ENCODE measurements around a stretch of chr3.

DNA sequence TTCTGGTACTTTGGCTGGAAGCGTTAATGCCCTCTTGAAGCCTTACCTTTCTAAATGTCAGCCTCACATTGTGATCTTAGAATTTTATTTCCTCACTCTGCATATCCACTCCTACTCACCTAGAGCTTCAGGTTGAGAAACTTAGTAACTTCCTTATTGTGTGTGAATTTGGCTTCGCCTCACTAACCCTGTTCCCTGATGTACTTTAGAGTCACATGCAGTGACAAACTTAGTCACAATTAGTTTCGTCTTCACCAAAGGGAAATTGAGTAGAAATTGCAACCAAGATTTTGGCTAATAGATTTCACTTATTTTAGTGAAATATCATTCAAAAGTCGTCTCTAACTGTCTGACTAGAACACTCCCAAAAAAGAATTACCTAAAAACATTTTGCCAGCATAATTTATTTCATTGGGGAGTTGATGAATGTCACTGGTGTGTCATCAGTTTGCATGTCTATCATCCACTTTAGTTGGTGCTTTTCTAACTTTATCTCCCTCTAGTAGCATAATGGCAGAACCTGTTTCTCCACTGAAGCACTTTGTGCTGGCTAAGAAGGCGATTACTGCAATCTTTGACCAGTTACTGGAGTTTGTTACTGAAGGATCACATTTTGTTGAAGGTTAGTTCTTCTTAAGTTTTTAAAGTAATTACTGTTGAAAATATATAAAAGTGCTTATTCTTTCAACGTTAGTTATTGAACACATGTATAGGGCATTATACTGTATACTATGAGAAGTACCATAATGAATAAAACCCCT is 1.0 kb downstream of the MFN1 start:
- RRBS, result no CpG with 5 or more reads among the region's 6 CpGs

DNA sequence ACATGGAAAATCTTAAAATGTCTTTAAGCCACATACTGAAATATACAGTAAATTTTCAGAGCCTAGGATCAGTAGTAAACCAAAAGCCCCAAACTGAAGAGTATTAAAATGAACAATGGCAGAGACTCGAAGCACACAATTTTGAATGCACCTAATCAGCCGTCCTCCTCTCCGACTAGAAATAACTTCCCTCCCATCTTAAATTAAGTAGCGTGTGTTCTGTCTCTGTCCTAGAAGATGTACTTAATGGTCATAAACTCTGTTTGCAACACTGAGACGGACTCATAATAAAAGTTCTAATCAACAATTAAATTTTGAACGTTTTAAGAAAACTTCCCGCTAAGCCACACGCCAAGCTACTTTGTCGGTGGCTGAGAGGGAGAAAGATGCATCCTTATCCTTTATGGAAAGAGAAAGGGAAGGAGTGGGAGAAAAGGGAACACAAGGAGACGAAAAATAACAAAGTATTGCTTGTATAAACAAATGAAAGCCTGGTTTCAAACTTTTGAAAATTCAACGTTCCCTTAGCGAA is 1.0 kb downstream of the GNB4 start:
- RRBS, result no CpG with 5 or more reads among the region's 12 CpGs

DNA sequence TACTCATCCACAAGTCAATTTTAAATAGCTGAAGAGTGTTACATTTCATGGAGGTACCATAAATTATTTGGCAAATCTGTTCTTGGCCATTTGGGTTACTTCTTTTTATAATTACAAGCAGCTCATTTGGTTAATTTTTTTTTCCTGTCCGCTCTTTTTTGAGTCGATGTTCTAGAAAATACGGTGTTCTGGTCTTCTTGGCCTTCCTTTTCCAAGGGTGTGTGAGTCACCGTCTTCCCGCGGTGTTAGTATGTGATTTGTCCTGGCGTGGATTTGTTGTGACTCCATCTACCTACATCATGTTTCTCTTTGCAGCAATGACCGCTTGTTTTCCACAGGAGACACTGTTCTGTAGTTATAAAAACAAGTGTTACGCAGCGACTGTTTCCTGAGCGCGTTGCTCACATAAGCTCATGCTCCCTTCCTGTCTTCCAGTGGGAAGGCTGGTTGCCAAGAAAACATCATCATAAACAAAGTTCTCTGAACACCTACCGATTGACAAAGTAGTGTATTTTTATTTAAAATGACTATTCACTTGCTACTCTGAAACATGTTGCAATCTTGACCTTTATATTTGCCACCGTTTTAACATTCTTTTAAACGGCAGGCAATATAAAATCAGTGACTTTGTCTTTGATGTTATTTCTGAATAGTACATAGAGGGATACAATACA is 18.9 kb downstream of the USP13 start:
- RRBS, result no CpG with 5 or more reads among the region's 15 CpGs

- RRBS, result no CpG with 5 or more reads among the region's 4 CpGs
These were observed 20.0 kb downstream of the USP13 start for GRCh38 chr3:179672749-179673354.

- RRBS, result no CpG with 5 or more reads among the region's 9 CpGs
These were observed 80.3 kb downstream of the PEX5L start for GRCh38 chr3:179956398-179956951.

GRCh38 chr3:180611394-180611946 is 9.5 kb downstream of the TTC14 start:
- RRBS, result no CpG with 5 or more reads among the region's 1 CpG

DNA sequence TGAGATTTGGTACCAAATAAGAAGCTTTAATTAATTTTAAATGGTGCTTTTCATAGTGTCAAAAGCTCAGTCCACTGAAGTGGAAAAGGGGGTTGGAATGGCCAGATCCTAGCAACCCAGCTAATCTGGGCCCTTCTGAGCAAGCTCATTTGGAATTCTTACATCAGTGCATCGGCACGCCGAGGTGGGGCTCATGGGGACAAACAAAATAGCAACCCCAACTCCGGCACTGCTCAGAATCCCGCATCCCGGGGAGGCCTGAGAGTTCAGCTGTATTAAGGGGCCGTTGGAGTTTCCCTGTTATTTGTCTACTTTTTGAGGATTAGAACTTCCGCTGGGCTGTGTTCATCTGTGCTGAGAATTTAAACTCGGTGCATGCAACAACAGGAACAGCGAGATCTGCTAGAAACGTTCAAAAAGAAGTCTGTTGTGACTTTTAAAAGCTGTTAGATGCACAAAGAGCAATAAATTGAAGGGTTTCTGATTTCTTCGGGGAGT is 526.5 kb downstream of the SOX2 start:
- RRBS, result no CpG with 5 or more reads among the region's 12 CpGs

DNA sequence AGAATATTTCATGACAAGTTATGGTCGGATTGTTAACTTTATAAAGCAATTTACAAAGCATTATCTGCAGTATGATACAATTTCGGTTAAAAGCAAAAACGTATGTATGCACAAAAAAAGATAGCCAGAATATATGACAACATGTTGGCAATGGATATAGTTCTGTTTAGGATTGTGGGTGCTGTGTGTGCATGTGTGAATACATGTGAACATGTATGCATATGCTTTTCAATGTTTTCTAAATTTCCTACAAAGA is 294.7 kb upstream of the ATP11B start:
- RRBS, result no CpG with 5 or more reads among the region's 3 CpGs

DNA sequence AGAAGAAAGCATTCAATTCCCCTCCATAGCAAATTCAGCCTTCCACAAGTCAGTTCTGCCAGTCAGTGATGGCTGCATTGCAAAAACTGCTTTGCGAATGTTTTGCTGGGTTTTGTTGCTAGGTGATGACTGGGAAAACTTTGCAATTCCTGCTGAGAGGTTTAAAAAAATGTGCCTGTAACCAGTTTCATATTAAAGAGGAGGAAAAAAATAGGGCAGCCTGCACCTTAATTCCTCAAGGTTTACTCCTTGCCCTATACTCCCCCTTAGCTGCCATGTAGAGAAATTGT is 225.6 kb upstream of the ATP11B start:
- RRBS, result no CpG with 5 or more reads among the region's 1 CpG

- RRBS, result no CpG with 5 or more reads among the region's 5 CpGs
These were observed 109.9 kb upstream of the ATP11B start for GRCh38 chr3:182683487-182683817.

GRCh38 chr3:182738704-182739561 is 54.4 kb upstream of the ATP11B start:
- RRBS, result no CpG with 5 or more reads among the region's 5 CpGs

GRCh38 chr3:182793104-182793275 is 314 bp upstream of the ATP11B start:
- RRBS, result 2% methylated on average over 3 of the region's 10 CpGs

DNA sequence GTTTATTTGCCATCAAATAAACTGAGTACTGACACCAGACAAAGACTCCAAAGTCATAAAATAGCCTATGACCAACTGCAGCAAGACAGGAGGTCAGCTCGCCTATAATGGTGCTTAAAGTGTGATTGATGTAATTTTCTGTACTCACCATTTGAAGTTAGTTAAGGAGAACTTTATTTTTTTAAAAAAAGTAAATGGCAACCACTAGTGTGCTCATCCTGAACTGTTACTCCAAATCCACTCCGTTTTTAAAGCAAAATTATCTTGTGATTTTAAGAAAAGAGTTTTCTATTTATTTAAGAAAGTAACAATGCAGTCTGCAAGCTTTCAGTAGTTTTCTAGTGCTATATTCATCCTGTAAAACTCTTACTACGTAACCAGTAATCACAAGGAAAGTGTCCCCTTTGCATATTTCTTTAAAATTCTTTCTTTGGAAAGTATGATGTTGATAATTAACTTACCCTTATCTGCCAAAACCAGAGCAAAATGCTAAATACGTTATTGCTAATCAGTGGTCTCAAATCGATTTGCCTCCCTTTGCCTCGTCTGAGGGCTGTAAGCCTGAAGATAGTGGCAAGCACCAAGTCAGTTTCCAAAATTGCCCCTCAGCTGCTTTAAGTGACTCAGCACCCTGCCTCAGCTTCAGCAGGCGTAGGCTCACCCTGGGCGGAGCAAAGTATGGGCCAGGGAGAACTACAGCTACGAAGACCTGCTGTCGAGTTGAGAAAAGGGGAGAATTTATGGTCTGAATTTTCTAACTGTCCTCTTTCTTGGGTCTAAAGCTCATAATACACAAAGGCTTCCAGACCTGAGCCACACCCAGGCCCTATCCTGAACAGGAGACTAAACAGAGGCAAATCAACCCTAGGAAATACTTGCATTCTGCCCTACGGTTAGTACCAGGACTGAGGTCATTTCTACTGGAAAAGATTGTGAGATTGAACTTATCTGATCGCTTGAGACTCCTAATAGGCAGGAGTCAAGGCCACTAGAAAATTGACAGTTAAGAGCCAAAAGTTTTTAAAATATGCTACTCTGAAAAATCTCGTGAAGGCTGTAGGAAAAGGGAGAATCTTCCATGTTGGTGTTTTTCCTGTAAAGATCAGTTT is 59.9 kb downstream of the DCUN1D1 start:
- RRBS, result no CpG with 5 or more reads among the region's 13 CpGs

- RRBS, result no CpG with 5 or more reads among the region's 5 CpGs
These were observed 54.8 kb downstream of the DCUN1D1 start for GRCh38 chr3:182925393-182926058.

GRCh38 chr3:183285691-183286638 is 32.9 kb downstream of the B3GNT5 start:
- RRBS, result 14% methylated on average over 7 of the region's 10 CpGs

DNA sequence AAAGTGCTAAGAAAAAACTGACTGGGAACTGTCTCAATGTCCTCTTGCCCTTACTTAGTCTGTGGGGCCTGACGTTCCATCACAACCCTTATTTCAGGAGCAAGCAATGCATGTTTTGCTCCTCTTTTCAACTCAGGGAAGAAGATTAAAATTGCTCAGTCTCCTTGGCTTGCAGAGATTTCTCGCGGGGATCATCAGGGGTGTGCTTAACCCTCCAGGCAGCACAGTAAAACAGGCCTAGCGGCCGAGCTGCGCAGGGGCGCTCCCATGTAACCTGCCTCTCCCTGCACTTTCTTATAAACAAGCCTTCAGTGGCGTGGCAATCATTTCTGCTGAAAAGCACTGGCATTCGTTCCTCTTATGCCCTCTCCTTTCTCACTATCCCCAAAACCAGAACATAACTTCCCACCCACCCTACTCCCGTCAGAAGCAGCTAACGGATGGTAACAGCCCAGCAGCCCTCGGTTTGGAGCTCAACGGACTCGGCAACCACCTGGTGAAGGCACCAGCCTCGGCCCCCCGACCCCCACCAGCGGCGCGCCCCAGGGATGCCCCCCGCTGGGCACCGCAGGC is 1.2 kb downstream of the MCF2L2 start:
- RRBS, result no CpG with 5 or more reads among the region's 21 CpGs

DNA sequence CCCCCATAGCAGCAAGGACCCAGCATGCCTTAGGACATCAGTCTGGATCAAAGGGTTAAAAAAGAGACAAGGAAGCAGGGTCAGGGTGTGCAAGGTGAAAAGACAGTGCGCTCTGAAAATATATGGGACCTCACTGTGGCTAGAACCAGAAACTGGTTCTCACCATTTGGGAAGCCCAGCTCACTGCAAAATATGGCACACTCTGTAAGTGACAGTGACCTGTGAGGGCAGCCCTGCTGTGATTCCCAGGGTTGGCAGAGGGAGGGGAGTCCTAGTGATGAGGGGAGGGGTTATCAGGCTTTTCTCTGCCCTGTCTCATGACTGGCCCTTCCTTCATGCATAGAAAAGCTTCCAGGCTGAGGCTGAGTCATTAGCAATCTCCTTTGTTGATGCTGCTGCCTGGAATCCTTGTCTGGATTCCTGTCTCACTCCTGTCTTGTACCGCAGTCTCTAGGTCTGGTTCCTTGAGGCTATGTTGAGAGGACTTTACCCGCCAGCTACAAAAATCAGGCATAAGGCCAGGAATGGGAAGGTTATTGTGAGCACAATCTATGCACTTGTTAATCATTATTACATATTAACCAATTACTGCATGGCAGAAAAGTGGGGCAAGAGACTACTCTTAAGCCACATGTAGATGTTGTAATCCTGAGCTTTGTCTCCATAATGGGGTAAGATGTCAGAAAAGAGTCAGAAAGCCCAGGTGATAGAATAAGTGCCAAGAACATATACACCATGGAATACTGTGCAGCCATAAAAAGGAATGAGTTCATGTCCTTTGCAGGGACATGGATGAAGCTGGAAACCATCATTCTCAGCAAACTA is 7.2 kb downstream of the KLHL6 start:
- RRBS, result no CpG with 5 or more reads among the region's 3 CpGs

- RRBS, result no CpG with 5 or more reads among the region's 8 CpGs
These were observed 1.8 kb downstream of the KLHL24 start for GRCh38 chr3:183637245-183637629.

DNA sequence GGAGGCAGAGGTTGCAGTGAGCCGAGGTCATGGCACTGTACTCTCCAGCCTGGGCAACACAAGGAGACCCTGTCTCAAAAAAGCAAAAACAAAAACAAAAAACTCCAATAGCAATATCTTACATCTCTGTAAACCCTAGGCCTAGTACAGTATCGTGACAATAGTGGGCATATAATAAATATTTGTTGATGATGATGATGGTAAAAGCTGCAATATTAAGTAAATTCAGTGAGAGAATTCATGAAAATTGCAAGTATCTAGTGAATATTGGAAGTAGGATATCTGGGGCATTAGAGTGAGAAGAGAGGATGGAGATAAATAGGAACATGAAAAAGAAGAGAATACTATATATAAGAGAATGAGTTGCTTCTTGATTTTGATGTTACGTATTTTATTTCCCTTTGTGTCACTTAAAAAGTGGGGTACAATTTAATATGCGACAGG is 12.5 kb downstream of the KLHL24 start:
- RRBS, result no CpG with 5 or more reads among the region's 4 CpGs

DNA sequence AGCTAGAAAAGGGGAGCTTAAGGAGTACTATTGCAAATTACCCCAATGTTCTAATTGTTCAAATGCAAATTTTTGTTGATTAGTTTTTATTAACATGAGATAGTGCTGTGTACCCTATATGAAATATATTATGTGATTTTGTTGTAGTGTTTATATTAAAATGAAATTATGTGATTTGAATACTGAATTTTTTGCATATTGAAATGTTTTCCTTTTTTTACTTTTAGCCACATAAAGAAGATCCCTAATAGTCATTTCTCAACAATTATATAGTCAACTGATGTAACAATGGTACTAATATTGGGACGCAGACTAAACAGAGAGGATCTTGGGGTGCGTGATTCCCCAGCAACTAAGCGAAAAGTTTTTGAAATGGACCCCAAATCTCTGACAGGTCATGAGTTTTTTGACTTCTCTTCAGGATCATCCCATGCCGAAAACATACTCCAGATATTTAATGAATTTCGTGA is 14.7 kb downstream of the KLHL24 start:
- RRBS, result no CpG with 5 or more reads among the region's 5 CpGs

Measured in Ishikawa (cell line).